Fallopian tube (tissue), 1 donor: ENCODE measurements around a stretch of chrX.

DNA sequence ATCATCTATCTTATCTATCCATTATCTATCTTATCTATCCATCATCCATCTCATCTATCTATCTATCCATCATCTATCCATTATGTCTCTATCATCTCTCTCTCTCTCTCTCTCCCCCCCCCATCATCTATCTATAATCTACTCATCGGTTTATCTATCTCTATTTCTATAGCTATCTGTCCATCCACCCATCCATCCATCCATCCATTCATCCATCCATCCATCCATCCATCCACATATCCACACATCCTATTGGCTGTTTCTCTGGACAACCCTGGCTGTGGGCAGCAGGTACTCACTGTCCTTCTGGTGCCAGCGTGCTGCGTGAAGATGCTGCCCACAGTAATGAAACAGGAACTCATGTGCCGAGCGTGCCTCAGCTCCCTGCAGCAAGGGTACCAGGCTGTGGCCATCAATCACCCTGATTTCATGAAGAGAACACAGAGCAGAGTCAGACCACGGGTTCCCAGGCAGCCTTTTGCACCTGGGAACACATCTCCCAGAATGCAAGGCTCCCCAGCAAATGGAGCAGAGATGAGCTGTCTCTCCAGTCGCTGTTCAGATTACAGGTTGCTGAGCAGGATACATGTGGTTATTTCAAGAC is 20.6 kb downstream of the ARSD start:
- PRO-cap, result no peak

- PRO-cap, result bidirectional peak, plus-strand start at chrX:3345389, minus-strand start at chrX:3345277; bidirectional peak, plus-strand start at chrX:3346026, minus-strand start at chrX:3345970
Measured at GRCh38 chrX:3345159-3346330, 907 bp downstream of the MXRA5 start.

DNA sequence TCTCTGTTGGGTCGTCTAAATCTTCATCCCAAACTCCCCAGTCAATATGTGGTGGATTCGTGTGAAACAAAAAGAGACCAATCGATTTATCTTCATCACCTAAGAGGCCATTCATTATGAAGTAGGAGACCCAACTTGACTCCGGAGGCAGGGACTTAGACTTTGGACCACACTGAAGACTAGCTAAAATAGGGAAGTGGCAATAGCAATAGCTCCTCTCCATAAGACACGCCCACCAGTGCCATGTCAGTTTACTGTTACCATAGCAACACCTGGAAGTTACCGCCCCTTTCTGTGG is 163.4 kb downstream of the PRKX start:
- PRO-cap, result no peak

DNA sequence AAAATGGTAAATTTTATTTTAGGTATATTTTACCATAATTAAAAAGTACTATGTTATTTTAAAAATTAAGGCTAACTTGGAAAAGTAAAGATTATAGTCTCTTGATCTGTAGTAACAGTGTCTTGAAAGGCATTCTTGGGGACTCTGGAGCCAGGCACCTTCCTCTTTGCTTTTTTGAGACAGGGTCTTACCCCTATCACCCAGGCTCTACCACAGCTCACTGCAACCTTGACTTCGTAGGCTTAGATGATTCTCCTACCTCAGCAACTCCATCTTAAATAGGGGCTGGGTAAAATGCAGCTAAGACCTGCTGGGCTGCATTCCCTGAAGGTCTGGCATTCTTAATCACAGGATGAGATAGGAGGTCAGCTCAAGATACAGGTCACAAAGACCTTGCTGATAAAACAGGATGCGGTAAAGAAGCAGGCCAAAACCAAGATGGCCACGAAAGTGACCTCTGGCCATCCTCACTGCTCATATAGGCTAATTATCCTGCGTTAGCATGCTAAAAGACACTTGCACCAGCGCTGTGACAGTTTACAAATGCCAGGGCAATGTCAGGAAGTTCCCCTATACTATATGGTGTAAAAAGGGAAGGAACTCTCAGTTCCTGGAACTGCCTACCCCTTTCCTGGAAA is 770.8 kb upstream of the PRKX start:
- PRO-cap, result no peak

- PRO-cap, result no peak
Measured at GRCh38 chrX:5052064-5052465, 1176.6 kb downstream of the NLGN4X start.

DNA sequence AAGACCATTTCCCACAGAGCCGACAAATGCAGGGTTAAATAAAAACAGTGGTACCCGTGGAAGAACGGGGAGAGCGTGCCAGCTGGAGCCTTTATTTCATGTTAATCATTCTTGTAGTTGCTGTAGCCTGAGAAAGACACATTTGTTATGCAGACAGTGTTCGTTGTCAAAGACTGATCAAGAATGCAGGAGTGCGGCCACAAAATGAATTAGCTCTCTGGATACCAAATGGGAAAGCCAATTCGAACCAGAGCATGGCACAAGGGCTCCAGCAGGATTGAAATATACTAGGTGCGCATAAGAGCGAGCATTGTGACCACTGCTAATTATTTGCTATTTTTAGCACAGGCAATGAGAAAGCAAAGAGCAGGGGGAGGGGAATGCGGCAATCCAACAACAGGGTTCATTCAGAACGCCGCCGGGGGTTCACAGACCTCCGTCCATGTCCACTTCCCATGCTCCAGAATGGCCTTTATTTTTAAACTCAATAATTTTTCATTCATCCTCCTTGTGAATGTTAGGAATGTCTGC is 243.9 kb upstream of the VCX3A start:
- PRO-cap, result unidirectional peak, plus-strand start at position 169 of the sequence

DNA sequence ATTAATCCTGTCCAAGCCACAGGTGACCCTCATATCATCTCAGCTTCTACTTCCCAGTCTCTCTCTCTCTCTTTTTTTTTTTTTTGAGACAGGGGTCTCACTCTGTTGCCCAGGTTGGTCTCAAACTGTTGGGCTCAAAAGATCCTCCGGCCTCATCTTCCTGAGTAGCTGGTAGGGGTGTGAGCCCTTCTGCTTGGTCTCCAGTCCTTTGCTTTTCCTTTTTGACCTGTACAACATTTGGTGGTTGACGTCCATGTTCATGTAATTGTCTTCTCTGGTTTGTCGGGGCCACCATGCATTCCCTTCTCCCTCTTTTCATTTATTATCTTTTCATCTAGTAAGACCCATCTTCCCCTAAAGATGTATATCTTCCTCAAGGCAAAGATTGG is 105.7 kb upstream of the STS start:
- PRO-cap, result no peak

DNA sequence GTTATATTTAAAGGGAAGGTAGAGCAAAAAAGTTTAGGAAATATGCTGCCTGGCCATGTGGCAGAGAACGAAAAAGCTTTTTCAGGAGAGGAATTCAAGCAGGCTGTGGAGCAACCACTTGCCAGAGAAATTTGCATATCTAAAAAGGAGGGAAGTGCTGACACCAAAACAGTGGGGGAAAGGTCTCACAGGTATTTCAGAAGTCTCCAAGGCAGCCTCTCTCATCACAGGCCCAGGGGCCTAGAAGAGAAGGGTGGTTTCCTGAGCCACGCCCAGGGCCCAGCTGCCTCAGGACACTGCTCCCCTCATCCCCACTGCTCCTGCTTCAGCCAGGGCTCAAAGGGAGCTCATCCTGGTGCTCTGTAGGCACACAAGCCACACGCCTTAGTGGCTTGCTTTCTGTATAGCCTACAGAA is 29.9 kb upstream of the STS start:
- PRO-cap, result no peak

- PRO-cap, result no peak
Measured at GRCh38 chrX:7593056-7593926, 249.7 kb upstream of the VCX start.

DNA sequence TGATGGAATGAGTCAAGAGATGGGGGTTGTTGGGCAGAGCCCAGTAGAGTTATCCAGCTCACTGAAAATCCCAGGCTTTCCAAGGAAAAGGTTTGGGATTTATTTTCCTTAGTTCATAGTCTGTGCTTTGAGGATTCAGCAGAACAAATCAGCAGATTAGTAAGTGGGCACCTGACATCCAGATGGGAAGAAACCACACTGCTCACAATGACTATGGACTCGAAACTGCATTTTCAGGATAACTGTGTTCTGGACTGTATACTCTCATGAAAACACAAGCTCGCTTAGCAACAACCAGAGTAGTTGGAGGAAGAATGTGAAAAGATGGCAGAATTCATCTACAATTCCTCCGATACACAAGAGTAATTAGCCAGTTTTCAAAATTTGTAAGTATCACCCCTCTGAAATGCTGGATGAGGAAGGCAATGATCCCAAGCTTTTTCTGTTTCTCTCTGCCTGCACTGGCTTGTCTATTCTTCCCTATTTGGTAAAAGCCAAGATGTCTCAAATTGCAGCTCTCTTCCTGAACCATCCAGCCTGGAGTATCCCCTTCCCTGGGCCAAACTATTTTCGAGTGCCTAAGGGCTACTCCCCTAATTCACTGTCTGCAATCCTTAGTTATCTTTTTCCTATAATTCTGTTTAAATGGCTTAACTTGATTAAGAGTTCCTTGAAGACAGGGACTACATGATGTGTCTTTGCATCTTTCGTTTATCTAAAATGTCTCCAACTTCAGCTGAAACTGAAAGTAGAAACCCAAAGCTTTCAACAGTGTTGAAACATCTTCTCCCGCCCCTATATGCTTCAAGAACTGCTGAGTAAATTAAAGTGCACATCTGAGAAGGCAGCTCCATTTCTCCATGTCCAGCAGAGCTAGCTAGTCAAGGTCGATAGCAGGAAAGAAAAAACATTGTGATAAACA is 186.0 kb upstream of the TBL1X start:
- PRO-cap, result no peak

DNA sequence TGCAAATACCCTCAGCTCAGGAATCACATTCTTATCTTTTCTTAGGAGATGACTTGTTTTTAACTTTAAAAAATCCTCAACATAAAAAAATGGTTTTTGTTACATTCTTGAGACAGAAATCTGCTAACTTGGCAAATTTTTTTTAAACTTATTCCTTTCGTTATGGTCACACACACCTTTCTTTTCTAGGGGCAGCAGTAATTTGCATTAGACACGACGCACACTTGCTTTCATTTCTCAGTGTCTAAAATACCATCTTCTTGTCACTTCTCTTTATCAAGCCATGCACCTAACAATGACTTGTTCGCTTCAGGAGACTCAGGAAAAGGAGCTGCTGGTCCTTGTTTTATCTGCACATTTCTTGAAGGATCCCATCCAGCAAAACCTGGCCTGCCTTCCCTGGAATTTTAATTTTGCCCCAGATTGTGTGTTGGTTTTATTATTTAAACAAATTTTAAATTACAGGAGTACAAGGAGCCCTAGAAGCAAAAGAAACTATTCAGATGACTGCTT is 112.6 kb upstream of the TBL1X start:
- PRO-cap, result no peak

GRCh38 chrX:9416444-9417092 is 48.3 kb upstream of the TBL1X start:
- PRO-cap, result no peak

- PRO-cap, result no peak
Measured at GRCh38 chrX:9516748-9517290, 52.0 kb downstream of the TBL1X start.

DNA sequence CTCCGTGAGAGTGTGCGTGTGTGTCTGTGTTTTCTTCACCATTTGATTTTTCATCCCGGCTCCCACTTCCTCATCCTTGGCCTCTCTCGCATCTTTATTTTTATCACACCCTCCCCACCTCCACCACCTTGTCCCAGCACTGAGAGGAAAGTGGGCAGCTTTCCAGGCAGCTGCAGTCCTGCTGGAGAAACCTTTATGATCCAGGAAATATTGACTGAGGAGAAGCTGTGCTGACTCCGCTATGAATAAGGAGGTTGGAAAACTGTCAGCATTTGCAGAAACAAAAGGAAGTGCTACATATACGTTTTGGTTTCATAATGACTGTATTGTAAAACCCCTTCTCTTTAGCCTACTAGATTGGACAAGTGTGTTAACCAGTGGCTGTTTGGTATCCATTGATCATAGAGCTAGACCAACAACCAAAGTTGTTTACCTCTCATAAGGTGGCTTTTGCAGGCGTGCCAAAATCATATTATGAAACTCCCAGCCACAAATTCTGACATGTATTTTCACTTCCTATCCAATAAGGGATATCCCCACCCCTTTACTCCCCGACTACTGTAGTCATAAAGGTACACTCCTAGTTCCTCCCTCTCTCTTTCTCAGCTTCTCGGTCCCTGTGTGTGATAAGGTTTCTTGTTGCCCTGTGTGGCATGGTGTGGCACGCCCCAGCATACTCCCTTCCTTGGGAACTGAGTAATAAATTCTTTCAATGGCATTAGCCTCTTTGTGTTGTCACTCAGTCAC is 88.4 kb downstream of the GPR143 start:
- PRO-cap, result no peak

- PRO-cap, result no peak
Measured at GRCh38 chrX:9927951-9928499, 39.1 kb upstream of the CLDN34 start.

GRCh38 chrX:10015414-10016109 is 48.4 kb downstream of the CLDN34 start:
- PRO-cap, result no peak

DNA sequence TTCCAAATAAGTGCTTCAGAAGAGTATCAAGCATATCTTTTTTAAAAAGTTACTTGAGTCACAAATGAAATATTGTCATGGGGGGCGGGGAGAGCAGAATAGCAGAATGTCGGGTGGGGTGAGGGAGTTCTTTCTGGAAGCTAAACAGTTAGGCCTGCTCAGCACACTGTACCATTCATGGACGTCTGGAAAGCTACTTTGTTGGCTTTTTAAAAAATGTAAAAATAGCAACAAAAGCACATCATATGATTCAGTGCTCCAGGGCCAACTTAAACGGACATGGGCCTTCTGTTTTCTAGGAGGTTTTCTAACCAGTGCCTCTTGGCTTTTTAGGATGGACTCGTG is 57.4 kb upstream of the CLCN4 start:
- PRO-cap, result no peak

GRCh38 chrX:10142596-10143268 is 14.0 kb upstream of the CLCN4 start:
- PRO-cap, result no peak

- PRO-cap, result no peak
Measured at GRCh38 chrX:10536486-10537240, 83.7 kb downstream of the MID1 start.

DNA sequence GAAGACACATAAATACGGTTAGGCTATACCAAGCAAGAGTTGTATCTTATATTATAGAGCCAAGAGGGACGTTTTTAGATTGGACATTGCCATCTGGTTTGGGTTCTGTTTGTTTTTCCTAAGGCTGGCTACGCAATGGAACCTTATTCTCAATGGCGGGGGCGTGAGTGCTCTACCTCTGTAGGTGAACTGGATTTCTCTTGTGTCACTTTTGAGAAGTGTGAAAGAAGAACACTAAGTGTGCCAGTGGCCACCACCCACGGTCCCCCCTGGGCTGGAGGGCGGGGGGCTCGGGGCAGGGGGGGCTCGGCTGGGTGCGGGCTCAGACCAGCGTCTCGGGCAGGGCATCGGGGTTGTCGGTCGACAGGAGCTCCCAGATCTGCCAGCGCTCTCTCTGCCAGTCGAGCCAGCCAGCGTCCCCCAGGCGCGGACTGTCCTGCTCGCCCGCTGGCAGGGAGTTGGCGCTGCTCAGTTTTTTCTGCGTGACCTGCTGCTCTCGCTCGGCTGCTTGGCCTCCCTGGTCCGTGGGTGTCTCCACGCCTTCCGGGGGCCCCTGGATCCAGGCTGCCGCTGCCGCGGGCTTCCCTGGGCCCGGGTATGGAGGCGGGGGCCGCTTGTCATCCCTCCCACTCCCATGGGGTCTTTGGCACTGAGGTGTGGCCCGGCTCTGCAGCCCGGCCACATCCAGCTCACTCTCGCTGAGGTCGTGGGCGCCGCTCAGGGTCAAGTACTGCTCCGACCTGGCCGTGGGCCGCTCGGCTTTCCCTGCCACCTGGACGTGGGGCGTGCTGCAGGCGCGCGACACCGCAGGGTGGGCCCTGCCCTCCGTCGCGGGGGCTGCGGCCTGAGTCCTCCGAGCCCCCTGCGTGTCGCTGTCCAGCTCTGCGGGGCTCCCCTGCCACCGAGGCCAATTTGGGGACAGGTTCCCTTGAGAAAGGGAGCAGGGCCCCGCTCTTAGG is 27.7 kb downstream of the HCCS start:
- PRO-cap, result no peak